Heart left ventricle (tissue), 7 donors: ENCODE results near the genes FHIT, PTPRG and ADAMTS9.

GRCh38 chr3:60010664-60011394 lies 961.0 kb upstream of the CFAP20DC start:
- PRO-cap, 6 experiments: no peak in any of the 6 experiments
- RAMPAGE, long total RNA, 2 experiments: no peak in any of the 2 experiments
- RRBS: no CpG with 5 or more reads among the region's 10 CpGs

- PRO-cap, 6 experiments: no peak in any of the 6 experiments
- RAMPAGE, long total RNA, 2 experiments: no peak in any of the 2 experiments
- RRBS: no CpG with 5 or more reads among the region's 1 CpG
Observed at GRCh38 chr3:60257381-60257817, 993.9 kb downstream of the FHIT start.

DNA sequence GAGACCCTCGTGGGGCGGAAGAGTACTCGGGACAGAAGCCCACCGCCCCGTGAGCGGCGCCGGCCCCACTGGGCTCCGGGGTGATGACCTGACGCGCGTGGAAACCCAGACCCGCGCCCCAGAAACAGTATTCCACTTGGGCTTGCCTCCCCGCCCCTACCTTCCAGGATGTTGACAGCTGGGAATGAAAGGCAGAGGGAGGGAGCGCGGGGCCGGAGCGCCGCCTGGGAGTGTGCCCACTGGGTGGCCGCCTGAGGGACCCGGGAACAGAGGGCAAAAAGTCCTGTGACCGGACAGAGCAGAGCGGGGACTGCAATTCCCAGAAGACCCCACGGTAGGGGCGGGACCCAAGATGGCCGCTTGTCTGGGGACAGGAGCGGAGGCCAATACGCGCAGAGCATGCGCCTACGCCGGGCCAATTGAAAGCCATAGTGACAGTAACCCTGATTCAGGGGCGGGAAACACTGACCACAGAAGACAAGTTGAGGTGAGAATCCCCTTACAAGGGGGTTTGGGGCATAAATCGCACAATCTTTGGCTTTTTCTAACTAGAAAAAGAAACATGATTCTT lies at the start of gene FHIT:
Gene FHIT (minus strand): TSS at position 312 of the 571 bp plus-strand sequence.
- PRO-cap, 6 experiments: peak in 6 of 6 experiments; most common plus-strand start position 467 of the sequence (in 6); most common minus-strand start position 312 of the sequence (in 6)
- RAMPAGE, long total RNA, 2 experiments: start-site peak on the minus strand in 1 of 2 experiments, centred at position 269 of the sequence, 31 reads per replicate
- RRBS: 2% methylated on average over 7 of the region's 35 CpGs

GRCh38 chr3:61561337-61561736 lies at the start of gene PTPRG:
TSS of gene PTPRG (plus strand) at chr3:61561571.
- PRO-cap, 6 experiments: peak in 6 of 6 experiments; most common plus-strand start chr3:61561571 (in 4); most common minus-strand start chr3:61561441 (in 6)
- RAMPAGE, long total RNA, 2 experiments: no peak in any of the 2 experiments
- RRBS: 2% methylated on average over 22 of the region's 41 CpGs

- PRO-cap, 6 experiments: peak in 2 of 6 experiments; most common plus-strand start chr3:61564835 (in 1); most common minus-strand start chr3:61564655 (in 2)
- RAMPAGE, long total RNA, 2 experiments: no peak in any of the 2 experiments
- RRBS: no CpG with 5 or more reads among the region's 47 CpGs
Observed at GRCh38 chr3:61564132-61565188, 3.1 kb downstream of the PTPRG start.

DNA sequence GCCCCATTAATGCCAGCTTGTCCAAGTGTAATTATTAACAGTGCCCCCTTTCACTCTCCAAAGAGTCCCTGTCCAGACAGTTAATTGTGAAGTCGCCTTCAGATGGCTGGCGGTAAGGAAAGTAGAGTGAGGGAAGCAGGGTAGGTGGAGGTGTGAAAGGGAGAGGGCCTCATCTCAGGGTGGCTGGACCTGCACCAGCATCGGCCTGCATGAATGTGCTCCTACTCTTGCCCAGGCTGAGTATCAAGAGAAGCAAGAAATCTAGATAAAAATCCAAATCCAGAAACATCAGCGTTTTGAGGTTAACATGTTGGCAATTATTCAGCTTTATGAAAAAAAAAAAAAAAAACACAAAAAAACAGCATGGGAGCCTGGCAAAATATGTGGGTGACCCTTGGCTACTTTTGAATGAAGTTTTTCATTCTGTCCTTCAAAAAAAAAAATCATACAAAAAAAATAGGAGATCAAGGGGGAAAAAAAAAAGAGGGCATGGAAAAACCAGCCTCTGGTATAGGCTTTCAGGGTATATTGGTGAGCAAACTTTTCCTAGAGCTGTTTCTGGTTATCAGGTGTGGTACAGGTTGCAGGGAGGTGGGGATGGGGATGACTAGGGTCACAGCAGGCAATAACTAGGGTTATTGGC lies 118.9 kb downstream of the PTPRG start:
- PRO-cap, 6 experiments: no peak in any of the 6 experiments
- RAMPAGE, long total RNA, 2 experiments: no peak in any of the 2 experiments
- RRBS: no CpG with 5 or more reads among the region's 4 CpGs

DNA sequence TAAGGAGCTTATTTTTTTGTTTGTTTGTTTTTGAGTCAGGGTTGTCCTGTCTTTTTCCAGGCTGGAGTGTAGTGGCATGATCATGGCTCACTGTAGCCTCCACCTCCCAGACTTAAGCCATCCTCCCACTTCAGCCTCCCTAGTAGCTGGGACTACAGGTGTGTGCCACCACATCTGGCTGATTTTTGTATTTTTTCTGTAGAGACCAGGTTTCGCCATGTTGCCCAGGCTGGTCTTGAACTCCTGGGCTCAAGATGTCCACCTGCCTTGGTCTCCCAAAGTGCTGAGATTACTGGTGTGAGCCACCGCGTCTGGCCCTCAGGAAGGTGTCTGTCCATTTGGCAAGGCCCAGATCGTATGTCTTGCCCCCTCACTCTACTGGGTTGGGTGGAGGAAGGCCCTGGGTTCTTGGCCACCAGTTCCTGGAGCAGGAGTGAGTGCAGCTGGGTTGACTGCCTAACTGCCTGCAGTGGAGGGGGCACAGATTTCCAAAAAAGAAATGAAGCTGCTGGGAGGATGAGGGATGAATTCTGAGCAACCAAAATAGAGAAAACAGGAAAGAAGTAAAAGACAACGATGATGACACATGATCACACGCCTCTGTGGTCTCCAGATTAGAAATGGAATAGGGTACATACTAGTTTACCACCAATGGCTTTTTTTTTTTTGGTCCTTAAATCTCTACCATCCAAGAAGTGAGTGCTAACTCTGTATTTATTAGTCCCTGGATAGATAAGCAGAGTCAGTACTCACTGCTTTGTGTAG lies 154.0 kb downstream of the PTPRG start:
- PRO-cap, 6 experiments: no peak in any of the 6 experiments
- RAMPAGE, long total RNA, 2 experiments: no peak in any of the 2 experiments
- RRBS: no CpG with 5 or more reads among the region's 6 CpGs

- PRO-cap, 6 experiments: no peak in any of the 6 experiments
- RAMPAGE, long total RNA, 2 experiments: no peak in any of the 2 experiments
- RRBS: 98% methylated on average over 8 of the region's 28 CpGs
Observed at GRCh38 chr3:61742567-61743259, 181.3 kb downstream of the PTPRG start.

DNA sequence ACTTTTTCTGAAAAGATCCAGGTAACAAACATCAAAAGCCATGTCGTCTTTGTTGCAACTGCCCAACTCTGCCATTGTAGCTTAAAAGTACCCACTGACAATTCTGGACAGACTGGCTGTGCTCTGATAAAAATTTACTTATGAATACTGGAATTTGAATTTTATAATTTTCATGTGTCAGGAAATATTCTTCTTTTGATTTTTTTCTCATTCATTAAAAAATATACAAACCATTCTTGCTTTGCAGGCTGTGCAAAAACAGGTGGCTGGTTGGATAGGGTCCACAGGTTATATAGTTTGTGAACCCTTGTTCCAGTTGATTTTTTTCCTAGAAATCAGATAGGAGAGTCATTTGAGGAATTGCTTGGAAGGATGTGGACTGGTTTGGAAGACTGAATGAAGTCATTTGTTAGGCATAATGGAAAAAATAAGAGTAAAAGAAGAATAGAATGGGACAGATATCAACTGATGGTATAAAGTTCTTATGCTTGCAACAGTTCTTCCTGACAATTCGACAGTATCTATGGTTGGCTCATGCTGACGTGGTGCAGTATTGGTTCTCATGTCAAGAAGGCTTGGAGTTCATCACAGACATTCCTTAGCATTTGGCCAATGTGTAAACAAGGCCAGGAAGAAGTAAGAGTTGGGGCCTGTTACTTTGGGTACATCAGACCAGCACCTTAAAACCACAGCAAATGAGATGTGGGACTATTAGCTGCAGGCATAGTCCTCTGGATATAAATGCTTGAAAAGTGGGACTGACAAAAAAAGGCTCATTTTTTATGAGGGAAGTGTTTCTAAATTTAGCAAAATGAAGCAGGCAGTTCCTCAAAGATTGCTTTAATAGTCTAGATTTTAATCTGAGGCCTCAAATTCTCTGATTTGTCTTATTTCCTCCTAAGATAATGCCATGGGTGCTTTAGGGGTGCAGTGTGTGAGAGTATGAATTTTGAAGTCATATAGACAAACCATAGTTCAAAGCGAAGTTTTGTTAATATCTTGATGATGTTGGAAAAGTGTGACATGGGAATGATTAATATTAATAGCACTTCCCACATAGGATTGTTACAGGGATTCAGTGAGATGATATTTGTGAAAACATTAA lies 189.6 kb downstream of the PTPRG start:
- PRO-cap, 6 experiments: no peak in any of the 6 experiments
- RAMPAGE, long total RNA, 2 experiments: no peak in any of the 2 experiments
- RRBS: no CpG with 5 or more reads among the region's 4 CpGs

GRCh38 chr3:61875027-61875776 lies 313.8 kb downstream of the PTPRG start:
- PRO-cap, 6 experiments: no peak in any of the 6 experiments
- RAMPAGE, long total RNA, 2 experiments: no peak in any of the 2 experiments
- RRBS: no CpG with 5 or more reads among the region's 11 CpGs

- PRO-cap, 6 experiments: no peak in any of the 6 experiments
- RAMPAGE, long total RNA, 2 experiments: no peak in any of the 2 experiments
- RRBS: no CpG with 5 or more reads among the region's 6 CpGs
Observed at GRCh38 chr3:62094845-62095201, 224.0 kb upstream of the C3orf14 start.

- PRO-cap, 6 experiments: no peak in any of the 6 experiments
- RAMPAGE, long total RNA, 2 experiments: no peak in any of the 2 experiments
- RRBS: no CpG with 5 or more reads among the region's 5 CpGs
Observed at GRCh38 chr3:62950160-62950675, 75.0 kb upstream of the CADPS start.

GRCh38 chr3:63217402-63217838 lies 60.7 kb upstream of the SYNPR start:
- PRO-cap, 6 experiments: no peak in any of the 6 experiments
- RAMPAGE, long total RNA, 2 experiments: no peak in any of the 2 experiments
- RRBS: no CpG with 5 or more reads among the region's 20 CpGs

DNA sequence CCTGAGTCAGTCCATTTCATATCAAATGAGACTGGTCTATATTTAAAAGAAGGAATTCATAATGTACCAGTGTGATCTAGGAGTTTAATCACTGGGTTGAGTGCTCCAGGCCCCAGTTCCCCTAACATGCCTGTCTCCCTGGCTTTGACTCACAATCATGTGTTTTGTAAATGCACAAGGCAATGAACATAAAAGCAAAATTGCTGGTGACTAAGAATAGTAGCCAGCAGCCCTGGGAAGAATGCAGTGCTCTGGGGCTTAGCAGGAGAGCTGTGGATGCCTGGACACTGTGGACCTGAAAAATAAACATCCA lies 50.2 kb downstream of the SYNPR start:
- PRO-cap, 6 experiments: peak in 2 of 6 experiments; most common plus-strand start position 219 of the sequence (in 2); most common minus-strand start position 161 of the sequence (in 1)
- RAMPAGE, long total RNA, 2 experiments: no peak in any of the 2 experiments

GRCh38 chr3:63924110-63924991 lies 60.7 kb downstream of the ATXN7 start:
- PRO-cap, 6 experiments: no peak in any of the 6 experiments
- RAMPAGE, long total RNA, 2 experiments: no peak in any of the 2 experiments
- RRBS: no CpG with 5 or more reads among the region's 7 CpGs

GRCh38 chr3:64015363-64015684 lies 8.0 kb downstream of the PSMD6 start:
- PRO-cap, 6 experiments: no peak in any of the 6 experiments
- RAMPAGE, long total RNA, 2 experiments: no peak in any of the 2 experiments
- RRBS: no CpG with 5 or more reads among the region's 4 CpGs

GRCh38 chr3:64047746-64048373 lies 24.6 kb upstream of the PSMD6 start:
- PRO-cap, 6 experiments: no peak in any of the 6 experiments
- RAMPAGE, long total RNA, 2 experiments: no peak in any of the 2 experiments
- RRBS: no CpG with 5 or more reads among the region's 8 CpGs

- PRO-cap, 6 experiments: no peak in any of the 6 experiments
- RAMPAGE, long total RNA, 2 experiments: no peak in any of the 2 experiments
- RRBS: no CpG with 5 or more reads among the region's 6 CpGs
Observed at GRCh38 chr3:64353109-64353770, 128.0 kb upstream of the PRICKLE2 start.

GRCh38 chr3:64684630-64685617 lies 2.9 kb downstream of the ADAMTS9 start:
- PRO-cap, 6 experiments: peak in 6 of 6 experiments; most common plus-strand start chr3:64685108 (in 4); most common minus-strand start chr3:64684766 (in 2)
- RAMPAGE, long total RNA, 2 experiments: start-site peak on the plus strand in 1 of 2 experiments, at chr3:64684876-64684937 at its widest, 8 reads per replicate
- RRBS: 1% methylated on average over 7 of the region's 49 CpGs

DNA sequence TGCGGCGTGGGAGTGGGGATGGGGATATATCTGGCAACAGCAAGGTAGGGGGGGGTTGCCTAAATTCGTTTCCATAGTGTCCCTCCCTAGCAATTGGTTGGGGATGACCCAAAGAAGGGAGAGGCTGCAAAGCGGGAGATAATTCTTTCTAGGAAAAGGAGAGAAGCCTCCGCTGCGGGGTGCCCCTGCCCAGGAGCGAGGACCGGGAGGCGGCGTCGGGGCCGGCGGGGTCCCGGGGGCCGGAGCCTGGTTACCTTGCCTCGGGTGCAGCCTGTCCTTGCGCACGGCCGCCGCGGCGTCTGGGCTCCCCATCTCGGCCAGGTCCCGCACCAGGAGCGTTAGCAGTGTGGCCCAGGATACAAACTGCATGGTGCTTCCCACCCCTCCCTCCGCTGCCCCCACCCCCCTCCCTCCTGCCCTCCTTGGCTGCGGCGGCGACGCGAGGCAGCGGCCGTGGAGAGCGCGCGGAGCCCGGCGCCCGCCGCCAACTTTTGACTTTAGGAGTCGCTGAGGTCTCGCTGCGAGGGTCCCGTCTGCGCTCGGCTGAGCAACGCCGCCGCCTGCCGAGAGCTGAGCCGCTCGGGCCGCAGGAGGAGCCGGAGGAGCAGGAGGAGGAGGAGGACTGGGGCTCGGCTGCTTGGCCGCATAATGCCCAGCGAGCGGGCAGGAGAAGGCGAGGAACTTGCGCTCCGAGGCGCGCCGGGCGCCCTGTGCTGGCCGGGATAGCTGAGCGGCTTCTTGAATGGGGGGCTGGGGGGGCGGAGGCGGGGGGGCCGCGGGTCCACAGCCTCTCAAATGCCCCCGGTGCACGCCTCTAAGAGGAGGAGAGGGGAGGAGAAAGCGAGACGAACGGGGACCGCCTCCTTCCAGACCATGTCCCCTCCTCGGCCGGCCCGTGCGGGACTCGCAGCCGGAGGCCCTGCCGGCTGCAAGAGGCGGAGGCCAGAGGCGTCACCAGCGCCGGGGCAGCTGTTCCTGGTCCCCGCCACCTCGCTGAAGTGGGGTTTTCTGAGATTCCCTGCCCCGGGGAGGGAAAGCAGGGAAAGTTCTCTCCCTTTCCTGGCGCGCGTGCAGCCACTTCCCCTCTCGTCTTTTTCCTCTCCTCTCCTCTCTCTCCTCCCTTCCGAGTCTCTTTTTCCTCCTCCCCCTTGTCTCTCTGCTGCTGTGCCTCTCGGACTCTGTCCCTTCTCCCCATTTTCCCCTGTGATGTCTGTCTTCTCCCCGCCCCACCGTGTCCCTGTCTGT lies at the start of gene ADAMTS9:
Gene ADAMTS9 (minus strand): TSS at position 712 of the 1,245 bp plus-strand sequence.
- PRO-cap, 6 experiments: peak in 6 of 6 experiments; most common plus-strand start position 903 of the sequence (in 6); most common minus-strand start position 712 of the sequence (in 6)
- RAMPAGE, long total RNA, 2 experiments: start-site peak on the minus strand in 1 of 2 experiments, centred at positions 335 to 713 of the sequence, 12 to 32 reads per replicate
- RRBS: 2% methylated on average over 29 of the region's 99 CpGs